ENCODE measurements around a stretch of chr16.

- PRO-cap = no peak
These were observed 253.3 kb downstream of the ZFHX3 start for GRCh38 chr16:72794665-72795053.

GRCh38 chr16:72850880-72851372 is 197.0 kb downstream of the ZFHX3 start:
- PRO-cap = no peak

DNA sequence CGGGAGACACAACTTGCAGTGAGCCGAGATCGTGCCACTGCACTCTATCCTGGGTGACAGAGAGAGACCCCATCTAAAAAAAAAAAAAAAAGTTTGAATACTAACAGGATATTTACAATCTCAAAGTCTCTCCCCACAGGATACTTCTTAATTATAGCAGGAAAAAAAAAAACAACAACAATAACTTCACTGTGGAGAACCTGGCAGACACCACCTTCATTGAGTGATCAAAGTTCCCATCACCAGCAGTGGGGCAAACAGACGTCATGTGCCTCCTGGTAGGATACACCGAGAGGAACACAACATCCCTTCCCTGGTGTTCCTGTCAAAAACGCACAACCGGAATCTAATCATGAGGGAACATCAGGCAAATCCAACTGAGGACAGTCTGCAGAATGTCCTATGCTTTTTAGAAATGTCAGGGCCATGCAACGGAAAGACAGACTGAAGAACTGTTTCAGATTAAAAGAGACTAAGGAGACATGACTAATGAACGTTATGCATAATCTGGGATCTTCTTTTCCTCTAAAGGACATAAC is 80.0 kb downstream of the ZFHX3 start:
- PRO-cap = no peak

GRCh38 chr16:72999892-73001074 is 47.6 kb downstream of the ZFHX3 start:
- PRO-cap = no peak

GRCh38 chr16:73054630-73054973 is 6.7 kb upstream of the ZFHX3 start:
- PRO-cap = no peak

DNA sequence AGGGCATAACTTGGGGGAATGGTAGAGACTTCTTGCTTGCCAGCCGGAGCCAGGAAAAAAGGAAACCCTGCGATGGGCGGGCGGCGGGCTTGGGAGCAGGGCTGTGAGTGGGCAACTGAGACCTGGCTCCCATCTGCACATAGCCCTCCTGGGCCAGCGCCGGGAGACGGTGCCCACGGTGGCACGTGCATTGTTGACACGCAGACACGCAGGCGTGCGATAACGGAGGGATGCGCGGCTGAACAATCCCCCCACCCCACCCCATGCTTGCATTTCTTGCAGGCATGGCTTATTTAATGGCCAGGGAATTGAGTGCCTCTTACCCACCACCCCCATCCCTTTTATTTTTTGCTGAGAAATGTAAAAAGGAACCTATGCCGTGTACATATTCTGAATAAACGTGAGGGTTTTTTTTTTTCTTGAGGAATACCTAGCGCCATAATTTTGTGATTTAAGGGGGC is 17.2 kb upstream of the ZFHX3 start:
- PRO-cap = no peak

GRCh38 chr16:73690464-73690833 is 606.2 kb upstream of the PSMD7 start:
- PRO-cap = unidirectional peak, plus-strand start at chr16:73690576

DNA sequence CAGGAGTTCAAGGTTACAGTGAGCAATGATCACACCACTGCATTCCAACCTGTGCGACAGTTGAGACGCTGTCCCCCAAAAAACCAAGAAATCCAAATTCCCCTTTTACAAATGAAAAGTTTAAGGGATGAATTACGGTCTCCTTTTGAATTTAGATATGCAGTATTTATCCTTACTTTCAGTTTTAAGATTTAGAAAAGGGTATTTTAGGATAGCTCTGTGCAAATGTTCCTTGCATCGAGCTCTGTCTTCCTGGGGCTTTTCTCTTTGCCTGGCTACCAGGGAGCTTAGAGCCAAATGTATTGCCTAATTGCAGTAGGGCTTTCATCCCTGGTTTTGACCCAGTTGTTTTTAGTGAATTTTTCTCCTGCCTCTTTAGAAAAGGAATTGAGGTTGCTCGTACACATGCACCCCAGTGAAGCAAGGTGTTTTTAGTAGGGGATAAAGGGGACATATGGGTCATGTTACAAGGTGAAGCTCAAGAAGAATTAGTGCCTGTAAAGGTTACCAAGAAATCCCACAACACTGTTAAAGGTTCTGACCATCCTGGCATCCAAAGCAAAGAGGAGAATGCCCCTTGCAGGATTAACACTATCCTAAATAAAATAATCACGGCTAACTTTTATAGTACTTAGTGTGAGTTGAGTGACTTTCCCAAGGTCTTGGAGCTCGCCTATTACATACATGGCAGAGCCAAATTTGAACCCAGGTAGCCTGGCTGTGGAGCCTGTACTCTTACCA is 6.2 kb downstream of the PSMD7 start:
- PRO-cap = no peak

DNA sequence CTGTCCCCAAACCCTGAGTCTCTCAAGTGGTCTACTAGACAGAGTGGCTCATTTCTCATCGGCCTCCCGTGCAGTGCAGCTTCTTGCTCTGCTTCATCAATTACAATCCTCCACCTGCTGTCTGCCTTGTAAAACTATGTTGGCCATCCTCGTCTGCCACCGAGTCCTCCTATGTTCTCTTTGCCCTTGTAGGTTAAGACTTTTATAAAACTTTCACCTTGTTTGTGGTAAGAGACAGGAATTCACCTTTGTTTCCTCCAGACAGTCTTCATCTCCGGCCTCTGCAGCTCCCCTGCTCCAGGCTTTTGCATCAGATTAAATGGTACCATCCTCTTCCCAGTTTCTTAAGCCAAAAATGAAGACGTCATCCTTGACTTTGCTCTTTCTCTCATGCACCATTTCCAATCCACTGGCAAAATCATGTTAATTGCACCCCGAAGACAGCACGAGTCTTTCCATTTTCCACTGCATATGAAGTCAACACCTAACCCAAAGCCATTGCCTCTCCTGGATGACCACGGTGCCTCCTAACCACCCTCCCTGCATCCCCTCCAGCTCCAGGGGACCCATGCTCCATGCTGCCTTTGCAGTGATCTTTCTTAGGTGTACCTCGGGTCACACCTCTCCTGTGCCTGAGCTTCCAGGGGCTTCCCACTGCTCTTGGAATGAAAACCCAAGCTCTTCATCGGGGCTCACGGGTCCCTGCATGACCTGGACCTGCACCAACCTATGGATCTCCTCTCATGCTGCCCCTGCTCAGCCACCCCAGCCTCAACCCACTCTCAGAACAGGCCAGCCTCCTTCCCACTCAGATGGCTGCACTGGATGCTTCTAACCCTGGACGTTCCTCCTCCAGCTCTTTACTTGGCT is 22.3 kb downstream of the PSMD7 start:
- PRO-cap = no peak

DNA sequence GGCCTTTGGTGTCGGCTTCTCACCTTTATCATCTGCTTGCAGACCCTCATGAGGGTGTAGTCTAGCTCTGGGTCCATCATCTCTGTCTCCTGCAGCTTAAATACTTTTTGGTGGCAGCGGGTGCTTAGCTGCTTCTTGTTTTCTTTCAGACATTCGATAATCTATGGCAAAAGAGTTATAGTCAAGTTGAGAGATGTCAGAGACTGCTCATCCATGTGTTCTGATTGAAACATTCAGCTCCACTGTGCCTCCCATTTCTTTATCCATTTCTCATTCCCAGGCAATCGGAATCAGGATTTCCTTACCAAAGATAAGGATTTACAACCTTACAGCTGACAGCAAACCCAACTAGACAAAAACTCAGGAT is 44.4 kb upstream of the CLEC18B start:
- PRO-cap = no peak

DNA sequence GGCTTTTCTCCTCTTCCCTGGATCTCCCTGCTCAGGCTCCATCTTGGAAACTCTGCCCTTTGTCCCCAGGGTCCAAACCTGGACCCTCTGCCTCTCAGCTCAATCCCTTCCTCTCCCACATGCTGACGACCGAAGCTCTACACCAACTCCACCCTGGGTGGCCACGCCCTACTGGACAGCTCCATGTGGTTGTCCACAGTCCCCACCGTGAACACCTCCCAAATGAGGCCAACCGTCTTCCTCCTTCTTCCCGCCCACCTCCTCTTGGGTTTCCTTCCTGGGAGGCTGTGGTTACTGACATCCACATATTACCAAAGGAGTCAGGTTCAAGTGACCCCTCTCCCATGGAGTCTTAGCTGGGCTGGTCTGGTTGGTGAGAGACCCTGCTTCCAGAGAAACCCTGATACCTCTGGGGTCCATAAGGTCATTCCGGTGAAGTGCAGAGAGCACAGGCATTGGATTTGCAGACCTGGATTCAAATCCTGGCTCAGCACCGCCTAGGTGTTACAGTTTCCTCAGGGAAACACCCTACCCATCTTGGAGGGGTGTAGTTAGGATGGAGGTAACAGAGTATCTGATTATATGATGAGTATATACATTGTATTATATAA is 22.7 kb upstream of the MLKL start:
- PRO-cap = no peak

GRCh38 chr16:74912163-74912523 is 72.8 kb downstream of the WDR59 start:
- PRO-cap = no peak

GRCh38 chr16:74917874-74918250 is 67.1 kb downstream of the WDR59 start:
- PRO-cap = no peak

DNA sequence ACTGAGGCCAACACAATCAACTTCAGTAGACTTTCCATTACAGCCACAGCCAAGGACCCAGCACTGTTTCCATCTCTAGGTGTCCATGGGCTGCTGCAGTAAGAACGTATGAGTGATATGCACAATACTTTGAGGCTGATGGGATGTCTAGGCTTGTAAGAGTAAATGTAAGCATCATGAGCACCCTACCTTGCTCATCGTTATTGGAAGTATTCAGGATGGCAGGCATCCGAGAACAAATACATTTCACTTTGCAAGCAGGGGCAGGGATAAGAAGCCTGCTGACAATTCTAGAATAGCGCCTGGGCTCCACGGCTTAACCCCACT is 42.9 kb downstream of the WDR59 start:
- PRO-cap = no peak

- PRO-cap = no peak
These were observed 18.2 kb downstream of the LDHD start for GRCh38 chr16:75098360-75098842.

- PRO-cap = no peak
These were observed 4.0 kb downstream of the LDHD start for GRCh38 chr16:75112309-75113182.

DNA sequence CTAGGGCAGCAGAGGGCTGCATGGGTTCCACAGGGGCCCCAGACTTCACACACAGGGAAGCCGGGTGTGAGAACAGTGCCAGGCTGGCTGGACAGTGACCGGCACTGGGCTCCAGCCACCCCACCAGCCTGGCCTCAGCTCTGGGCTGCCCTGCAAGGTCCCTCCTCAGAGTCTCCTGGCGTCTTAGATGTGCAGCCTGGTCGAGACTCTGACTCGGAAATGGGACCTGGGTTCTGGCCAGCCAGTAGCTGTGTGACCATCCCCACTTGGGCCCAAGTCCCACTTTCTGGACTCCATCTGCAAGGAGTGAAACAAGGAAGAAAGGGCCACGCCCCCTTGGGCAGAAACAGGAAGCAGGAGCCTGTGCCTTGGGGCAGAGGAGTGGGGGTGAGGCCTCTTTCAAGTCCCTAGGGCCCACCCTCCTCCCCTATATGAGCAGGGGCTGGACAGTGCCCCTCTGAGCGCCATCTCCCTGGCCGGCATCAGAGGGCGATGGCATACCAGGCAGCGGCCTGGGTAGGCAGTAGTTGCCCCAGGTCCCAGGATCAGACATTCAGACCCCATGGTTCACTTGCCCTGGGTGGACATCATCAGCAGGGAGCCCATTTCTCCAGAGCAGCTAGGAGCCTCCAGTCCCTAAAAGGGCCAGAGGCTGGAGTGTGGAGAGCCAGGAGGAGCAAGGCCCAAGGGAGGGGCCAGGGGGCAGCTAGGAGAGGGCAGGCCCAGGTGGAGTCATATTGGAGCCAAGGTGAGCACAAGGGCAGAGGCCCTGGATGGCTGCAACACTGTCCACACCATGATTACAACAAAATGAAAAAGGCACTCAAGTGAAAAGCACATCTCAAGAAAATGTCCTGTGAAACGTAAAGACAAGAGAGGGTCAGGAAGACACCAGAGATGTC is 7.1 kb downstream of the BCAR1 start:
- PRO-cap = no peak

GRCh38 chr16:75760971-75761457 is 34.7 kb upstream of the CPHXL start:
- PRO-cap = no peak

DNA sequence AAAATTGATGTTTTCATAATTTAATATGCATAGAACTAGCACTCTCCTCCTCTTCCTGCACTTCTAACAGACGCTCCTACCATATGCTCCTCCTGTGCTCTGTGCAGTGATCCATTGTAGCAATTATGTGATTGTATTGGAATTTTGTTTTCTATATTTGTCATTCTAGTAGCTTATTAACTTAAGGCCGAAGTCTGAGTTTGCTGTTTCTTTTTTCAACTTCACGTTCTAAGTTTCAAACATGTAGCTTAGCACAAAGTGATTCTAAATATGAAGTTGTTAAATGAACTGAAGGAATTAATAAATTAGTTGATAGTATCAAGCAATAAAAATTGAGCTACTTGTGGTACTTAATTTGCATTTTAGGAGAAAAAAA is 290.7 kb upstream of the MON1B start:
- PRO-cap = no peak

DNA sequence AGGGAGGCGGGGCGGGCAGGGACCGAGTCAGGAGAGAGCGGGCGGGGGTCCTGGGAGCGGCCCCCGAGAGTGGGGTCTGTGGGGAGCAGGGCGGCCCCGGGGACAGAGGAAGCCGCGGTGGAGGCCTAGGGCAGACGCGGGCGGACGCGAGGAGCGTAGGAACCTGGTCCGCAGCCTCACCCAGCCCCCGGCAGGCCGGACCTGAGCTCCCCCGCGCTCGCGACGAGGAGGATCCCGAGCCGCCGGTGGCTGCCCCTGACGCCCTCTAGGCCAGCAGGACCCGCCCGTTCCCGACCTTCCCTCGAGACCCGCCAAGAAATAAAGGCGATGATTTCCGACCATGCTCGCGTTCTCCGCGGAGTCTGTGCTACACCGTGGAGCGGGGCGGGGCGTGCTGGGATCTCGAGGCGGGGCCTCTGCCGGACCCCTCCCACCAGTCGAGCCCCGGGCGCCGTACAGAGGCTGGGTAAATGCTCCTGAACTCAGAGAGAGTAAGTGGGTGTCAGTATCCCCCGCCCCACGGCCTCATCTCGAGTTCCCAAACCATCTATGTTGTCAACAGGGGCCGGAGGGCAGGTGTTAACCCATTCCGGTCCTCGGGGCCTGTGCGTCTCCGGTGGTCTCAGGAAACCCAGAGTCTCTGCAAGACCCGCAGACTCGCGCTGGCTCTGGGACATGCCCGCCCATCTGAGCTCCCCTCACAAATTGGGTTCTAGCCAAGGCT is 13.6 kb downstream of the SYCE1L start:
- PRO-cap = unidirectional peak, plus-strand start at position 133 of the sequence; unidirectional peak, minus-strand start at position 364 of the sequence